Prostate gland (tissue), 2 donors: ENCODE results near the gene IQCA1.

GRCh38 chr2:235830715-235831408 lies 337.0 kb downstream of the AGAP1 start:
- PRO-cap: no peak
- RAMPAGE, long total RNA, 2 experiments: no peak in any of the 2 experiments

GRCh38 chr2:235940248-235940934 lies 227.8 kb downstream of the GBX2 start:
- PRO-cap: no peak
- RAMPAGE, long total RNA, 2 experiments: no peak in any of the 2 experiments

GRCh38 chr2:235975660-235976708 lies 192.2 kb downstream of the GBX2 start:
- PRO-cap: no peak
- RAMPAGE, long total RNA, 2 experiments: no peak in any of the 2 experiments

DNA sequence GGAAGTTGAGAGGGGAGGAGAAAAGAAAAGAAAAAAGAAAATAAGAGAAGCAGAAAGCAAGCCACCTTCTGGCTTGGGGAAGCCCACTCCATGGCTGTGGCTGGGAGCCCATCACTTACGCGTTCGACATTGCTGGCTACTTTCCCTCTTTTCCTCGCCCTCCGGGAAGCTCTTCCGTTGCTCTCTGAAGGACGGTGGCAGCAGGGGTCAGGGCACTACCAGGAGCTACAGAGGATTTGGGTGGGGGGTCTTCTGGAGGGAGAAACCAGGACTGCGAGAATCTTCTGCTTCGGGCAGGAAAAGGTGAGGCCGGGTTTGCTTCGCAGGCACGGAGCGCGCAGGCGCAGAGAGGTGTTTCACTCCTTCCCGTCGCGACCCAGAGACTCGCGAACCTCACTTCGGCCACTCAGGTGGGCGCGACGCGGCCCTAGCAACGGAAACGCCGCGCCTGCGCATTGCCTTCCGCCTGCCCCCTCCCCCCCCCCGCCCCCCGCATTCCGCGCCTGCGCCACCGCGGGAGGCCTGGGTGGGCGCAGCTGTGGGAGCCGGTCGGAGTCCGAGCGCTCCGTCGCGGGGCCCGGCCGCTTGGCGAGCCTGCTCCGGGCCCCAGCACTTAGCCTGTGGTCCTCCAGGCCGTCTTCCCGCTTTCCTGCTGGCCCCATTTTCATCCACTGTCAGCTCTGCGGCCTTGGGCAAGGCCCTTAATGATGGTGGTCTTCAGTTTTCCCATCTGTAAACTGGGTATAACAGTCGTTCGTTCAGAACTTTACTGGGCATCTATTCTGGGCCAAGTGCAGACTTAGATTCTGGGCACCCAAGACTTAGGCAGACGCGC lies at the start of gene IQCA1:
TSS of gene IQCA1 (minus strand) at position 339 of the 835 bp plus-strand sequence.
- PRO-cap: bidirectional peak, plus-strand start at position 502 of the sequence, minus-strand start at position 351 of the sequence
- RAMPAGE, long total RNA, 2 experiments: start-site peak on the minus strand in 2 of 2 experiments, centred at positions 335 to 383 of the sequence, 21 to 177 reads per replicate

- PRO-cap: no peak
- RAMPAGE, long total RNA, 2 experiments: no peak in any of the 2 experiments
Observed at GRCh38 chr2:236570383-236570592, 663 bp downstream of the ACKR3 start.

DNA sequence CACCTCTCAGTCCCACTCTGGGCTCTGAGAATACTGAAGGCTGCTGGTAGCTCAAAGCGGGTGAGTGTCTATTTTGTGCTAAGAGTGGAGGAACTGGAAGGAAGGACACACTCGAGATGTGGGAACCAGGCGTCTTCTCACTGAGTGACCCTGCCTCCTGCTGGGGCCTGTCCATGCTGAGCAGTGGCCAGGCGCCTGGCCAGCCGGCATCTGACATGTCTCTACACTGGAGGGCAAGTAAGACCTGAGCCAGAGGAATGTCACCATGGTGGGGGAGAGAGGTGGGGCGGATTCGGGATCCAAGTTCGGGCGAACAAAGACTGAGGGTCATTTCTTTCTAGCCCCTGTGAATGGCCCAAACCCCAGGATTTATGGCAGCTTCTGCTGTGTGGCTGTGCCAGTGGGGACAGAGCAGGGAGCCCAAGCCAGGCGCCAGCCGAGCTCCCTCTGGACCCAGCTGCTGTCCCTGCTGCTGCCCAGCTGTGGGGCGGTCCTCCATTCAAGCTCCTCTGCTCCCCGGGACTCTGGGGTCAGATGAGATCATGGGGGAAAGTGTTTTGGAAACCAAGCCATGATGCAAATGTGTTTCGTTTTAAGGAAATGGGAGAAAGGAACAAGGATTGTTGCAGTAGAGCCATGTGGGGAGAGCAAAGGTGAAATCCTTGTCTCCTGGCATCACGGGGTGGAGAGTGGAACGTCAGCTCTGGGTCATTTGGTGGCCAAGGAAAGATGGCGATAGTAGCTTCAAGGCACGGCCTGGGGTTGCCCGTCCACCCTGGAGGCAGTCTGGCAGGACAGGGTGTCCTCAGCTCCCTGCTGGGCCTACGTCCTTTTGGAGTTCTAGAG lies 8.0 kb downstream of the ACKR3 start:
- PRO-cap: no peak
- RAMPAGE, long total RNA, 2 experiments: no peak in any of the 2 experiments

DNA sequence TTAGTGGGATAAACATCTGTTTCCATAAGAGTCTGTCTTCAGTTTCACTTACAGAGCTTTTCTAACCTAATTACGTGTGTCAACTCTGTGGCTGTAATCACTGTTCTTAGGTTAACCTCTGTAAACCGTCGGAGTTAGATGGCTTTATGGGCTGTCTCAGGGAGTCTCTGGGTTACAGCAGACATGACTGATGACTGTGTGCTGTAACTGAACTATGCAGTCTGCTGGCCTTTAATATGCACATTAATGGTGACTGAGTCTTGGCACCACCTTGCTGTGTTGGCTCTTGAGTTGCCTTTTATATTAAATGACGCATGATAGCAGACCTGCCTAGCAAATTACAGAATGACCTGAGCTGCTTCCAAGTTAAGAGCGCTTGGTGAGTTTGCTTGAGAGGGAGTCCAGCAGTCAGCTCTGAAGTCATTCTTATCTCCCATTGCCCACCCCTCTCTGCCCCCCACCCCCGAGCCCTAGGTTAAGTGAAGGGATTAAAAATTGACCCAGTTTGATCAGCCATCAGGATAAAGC lies 90.2 kb downstream of the ACKR3 start:
- PRO-cap: no peak
- RAMPAGE, long total RNA, 2 experiments: no peak in any of the 2 experiments

DNA sequence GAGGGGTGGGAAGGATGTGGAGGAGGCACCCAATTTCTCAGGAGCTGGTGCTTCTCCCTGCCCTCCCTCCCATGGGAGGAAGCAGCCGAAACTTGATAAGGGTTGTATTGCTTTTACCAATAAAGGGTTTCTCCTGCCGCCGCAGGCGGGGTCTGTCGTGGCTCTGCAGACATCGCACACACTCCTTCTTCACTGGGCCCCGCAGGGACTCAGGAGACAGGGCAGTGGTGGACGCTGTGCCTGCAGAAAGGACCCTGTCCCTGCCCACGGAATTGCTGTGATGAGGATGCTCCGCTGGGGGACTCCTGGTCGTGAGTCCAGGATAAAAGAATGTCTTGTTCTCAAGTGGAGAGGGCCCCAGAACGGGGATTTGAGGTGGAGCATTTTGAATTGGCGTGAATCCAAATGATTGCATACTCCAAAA lies 119.2 kb downstream of the ACKR3 start:
- PRO-cap: no peak
- RAMPAGE, long total RNA, 2 experiments: no peak in any of the 2 experiments

- PRO-cap: no peak
- RAMPAGE, long total RNA, 2 experiments: no peak in any of the 2 experiments
Observed at GRCh38 chr2:236769881-236770654, 200.4 kb downstream of the ACKR3 start.

GRCh38 chr2:236952572-236952925 lies 133.1 kb upstream of the COPS8 start:
- PRO-cap: unidirectional peak, minus-strand start at chr2:236952636
- RAMPAGE, long total RNA, 2 experiments: no peak in any of the 2 experiments

DNA sequence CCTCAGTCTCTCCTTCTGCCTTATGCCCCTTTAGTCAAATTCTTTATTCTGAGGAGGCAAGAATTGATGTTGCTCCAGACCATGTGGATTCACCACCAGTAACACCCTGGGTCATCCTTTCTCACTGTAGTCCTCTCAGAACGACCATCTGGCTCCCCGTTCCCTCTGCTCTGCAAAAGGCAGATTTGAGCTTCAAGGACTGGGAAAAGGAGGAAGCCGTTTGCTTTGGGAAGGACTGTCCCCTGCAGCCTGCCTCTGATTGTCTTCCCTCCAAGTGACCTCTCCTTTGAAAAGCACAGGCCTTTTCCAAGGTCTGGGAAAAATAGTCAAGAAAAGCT lies 130.2 kb upstream of the COPS8 start:
- PRO-cap: no peak
- RAMPAGE, long total RNA, 2 experiments: no peak in any of the 2 experiments

DNA sequence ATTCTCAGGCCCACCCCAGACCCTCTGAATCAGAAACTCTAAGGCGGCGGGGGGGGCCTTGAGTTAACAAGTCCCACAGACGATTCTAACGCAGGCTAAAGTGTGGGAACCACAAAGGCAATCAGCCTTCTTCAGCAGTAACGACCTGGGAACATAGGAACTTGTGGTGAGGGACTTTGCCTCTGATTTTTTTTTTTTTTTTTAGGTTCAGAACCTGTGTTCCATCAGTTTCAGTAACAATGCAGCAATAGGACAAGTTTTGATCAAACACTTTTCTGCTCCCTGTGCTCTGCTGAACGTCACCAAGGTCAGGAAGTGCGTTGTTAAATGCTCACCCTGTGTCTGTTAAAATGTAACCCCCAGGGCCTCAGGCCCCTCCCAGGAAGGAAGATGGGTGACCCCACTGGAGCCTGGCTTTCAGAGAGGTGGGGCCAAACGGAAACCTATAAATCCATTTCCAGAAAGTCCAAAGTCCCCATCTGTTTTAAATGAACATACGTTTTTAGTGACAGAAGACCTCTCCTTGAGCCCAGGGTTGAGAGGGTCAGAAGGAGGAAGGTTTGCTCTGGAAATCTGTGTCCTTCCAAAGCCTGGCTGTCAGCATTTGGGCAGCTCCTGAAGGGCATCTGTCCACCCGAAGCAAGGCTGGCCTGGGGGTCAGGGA lies 117.7 kb upstream of the COPS8 start:
- PRO-cap: no peak
- RAMPAGE, long total RNA, 2 experiments: no peak in any of the 2 experiments

- PRO-cap: no peak
- RAMPAGE, long total RNA, 2 experiments: no peak in any of the 2 experiments
Observed at GRCh38 chr2:237073463-237073828, 12.2 kb upstream of the COPS8 start.

- PRO-cap: no peak
- RAMPAGE, long total RNA, 2 experiments: no peak in any of the 2 experiments
Observed at GRCh38 chr2:237086084-237086623, 465 bp downstream of the COPS8 start.

- PRO-cap: no peak
- RAMPAGE, long total RNA, 2 experiments: no peak in any of the 2 experiments
Observed at GRCh38 chr2:237257463-237257958, 156.5 kb downstream of the COL6A3 start.

- PRO-cap: unidirectional peak, plus-strand start at chr2:237296983
- RAMPAGE, long total RNA, 2 experiments: no peak in any of the 2 experiments
Observed at GRCh38 chr2:237296865-237297323, 117.1 kb downstream of the COL6A3 start.

DNA sequence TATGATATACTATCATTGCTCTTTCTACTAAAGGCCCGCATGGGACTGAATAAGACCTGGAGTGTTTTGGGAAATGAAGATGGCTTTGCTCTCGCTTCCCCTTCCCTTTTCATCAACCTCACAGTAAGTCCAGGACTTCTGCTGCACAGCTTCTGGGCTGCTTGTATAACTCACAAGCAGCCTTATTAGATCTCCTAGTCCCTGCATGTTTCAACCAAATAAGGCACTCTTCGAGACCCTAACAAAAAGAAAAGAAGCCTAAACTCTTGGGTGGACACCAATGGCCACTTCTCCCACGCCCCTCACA lies 103.7 kb downstream of the COL6A3 start:
- PRO-cap: unidirectional peak, minus-strand start at position 114 of the sequence
- RAMPAGE, long total RNA, 2 experiments: no peak in any of the 2 experiments

DNA sequence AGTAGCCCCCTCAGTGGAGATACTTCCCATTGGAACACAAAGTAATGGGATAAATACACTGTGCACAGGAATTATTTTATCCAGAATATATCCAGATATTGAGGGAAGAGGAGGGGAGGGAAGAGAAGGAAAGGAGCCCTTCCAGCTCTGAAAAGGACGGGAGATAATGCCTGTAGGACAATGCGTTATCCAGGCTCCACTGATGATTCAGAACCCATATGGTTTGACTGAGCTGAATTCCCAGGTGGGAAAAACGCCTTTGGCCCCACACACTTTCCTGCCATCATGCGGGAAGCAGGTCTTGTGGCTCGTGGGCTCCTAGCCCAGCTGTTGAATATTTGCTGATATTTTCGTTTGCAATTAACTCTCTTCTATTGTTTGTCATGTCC lies 9.0 kb downstream of the COL6A3 start:
- PRO-cap: no peak
- RAMPAGE, long total RNA, 2 experiments: no peak in any of the 2 experiments

DNA sequence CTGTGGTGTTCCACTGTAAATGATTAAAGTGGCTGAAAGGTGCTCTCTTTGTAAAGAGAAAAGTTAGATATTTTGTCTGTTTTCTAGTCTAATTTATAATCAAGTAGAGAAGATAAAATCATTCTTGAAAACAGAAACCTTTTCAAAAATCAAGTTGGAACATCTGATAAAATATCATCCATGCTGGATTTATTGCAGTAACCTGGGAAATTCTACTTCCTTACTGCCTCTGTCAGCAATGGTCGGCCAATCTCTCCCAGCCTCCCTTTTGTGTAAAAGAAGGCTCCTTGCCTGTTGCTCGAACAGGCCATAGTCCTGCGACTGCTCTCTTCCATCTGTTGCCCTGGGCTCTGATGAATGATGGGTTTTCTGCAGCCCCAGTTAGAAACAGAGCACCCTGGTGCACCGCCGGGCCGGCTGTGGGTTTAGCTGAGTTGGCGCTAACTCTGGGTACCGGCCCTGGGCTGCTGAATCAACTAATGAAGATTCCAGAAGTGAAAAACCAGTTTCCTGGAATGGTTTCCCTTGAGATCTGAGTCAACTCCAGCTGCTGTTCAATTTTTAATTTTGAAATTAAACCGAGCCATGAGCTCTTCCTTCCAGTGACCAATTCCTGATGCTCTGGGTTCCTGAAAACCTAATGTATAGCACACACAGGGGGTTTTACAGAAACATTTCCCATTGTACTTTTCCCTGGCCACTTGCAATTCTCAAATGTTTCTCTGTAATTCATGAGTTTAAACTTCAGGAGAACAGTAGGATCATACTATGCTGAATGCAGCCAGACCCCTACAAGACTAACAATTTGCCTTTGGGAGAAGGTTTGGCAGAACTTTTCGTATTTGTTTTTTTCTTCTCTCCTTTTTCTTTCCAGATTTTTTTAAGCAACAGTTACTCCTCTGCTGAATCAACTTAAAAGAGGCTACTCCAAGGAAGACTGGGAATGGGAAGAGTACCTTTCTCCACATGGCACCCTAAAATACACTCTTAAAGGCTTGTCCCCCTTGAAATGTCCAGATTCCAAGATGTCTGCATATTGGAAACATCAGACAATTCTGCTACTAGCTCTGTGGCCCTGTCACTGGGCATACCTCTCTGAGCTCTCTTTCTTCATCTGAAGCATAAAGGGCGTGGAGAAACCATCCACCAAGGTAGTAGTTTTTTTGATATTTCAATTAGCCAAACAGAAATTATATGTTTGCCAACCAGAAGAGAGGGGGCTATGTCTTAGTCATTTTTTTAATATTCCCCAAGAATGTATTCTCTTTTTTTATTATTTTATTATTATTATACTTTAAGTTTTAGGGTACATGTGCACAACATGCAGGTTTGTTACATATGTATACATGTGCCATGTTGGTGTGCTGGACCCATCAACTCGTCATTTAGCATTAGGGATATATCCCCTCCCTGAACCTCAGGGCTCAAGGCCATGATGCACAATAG lies 5.4 kb downstream of the COL6A3 start:
- PRO-cap: unidirectional peak, minus-strand start at position 415 of the sequence
- RAMPAGE, long total RNA, 2 experiments: no peak in any of the 2 experiments

GRCh38 chr2:237412982-237413933 lies 706 bp downstream of the COL6A3 start:
- PRO-cap: bidirectional peak, plus-strand start at chr2:237413056, minus-strand start at chr2:237412937
- RAMPAGE, long total RNA, 2 experiments: no peak in any of the 2 experiments